Mesenchymal stem cell of the bone marrow (primary cell): Measurements from ENCODE around the genes SNX19 and JAM3.

GRCh38 chr11:130909781-130910574 is 6.3 kb downstream of the SNX19 start:
- CAGE, long polyA plus RNA, result no peak

- CAGE, long polyA plus RNA, result no peak
Observed at GRCh38 chr11:130915688-130916771, at the start of gene SNX19. Gene SNX19 (minus strand): TSS chr11:130916479.

- CAGE, long polyA plus RNA, result no peak
Observed at GRCh38 chr11:131414372-131414785, 44.0 kb downstream of the NTM start.

- CAGE, long polyA plus RNA, result no peak
Observed at GRCh38 chr11:131488229-131488795, 117.9 kb downstream of the NTM start.

- CAGE, long polyA plus RNA, result no peak
Observed at GRCh38 chr11:131910241-131910868, 539.9 kb downstream of the NTM start.

DNA sequence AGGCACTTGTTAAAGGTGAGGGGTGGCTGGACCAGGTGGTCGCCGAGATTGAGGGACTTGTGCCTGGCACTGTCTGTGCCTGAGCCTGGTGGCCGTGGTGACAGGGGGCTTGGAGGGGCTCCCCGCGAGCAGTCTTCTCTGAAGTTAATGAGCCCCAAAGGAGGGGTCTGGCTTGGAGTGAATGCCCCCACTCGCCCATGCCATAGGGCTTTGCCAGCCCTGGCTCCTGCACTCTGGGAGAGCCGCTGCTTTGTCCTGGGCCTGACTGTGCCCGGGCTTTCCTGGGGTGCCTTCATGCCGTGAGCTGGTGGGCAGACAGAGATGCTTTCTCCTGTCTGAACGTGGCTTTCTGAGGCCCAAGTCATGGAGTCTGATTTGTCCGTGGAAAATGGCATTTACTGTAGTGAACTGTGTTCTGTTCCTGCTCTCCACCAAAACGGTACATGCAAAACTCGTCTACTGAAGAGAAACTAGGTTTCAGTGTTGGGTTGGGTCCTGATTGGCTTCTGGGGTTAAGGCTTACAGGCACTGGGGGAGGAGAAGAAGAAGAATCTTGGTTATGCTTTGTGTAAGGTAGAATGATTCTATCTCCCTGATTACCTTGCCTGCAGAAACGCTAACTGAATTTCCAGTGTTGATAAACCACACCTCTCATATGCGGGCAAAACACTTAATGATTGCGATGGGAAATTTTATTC is 541.6 kb downstream of the NTM start:
- CAGE, long polyA plus RNA, result no peak

- CAGE, long polyA plus RNA, result no peak
Observed at GRCh38 chr11:132056583-132057087, 686.2 kb downstream of the NTM start.

- CAGE, long polyA plus RNA, result no peak
Observed at GRCh38 chr11:133946287-133947410, 10.1 kb downstream of the IGSF9B start.

- CAGE, long polyA plus RNA, result no peak
Observed at GRCh38 chr11:133957840-133958260, 1.1 kb upstream of the IGSF9B start.

- CAGE, long polyA plus RNA, result no peak
Observed at GRCh38 chr11:134008553-134008925, 51.8 kb upstream of the IGSF9B start.

DNA sequence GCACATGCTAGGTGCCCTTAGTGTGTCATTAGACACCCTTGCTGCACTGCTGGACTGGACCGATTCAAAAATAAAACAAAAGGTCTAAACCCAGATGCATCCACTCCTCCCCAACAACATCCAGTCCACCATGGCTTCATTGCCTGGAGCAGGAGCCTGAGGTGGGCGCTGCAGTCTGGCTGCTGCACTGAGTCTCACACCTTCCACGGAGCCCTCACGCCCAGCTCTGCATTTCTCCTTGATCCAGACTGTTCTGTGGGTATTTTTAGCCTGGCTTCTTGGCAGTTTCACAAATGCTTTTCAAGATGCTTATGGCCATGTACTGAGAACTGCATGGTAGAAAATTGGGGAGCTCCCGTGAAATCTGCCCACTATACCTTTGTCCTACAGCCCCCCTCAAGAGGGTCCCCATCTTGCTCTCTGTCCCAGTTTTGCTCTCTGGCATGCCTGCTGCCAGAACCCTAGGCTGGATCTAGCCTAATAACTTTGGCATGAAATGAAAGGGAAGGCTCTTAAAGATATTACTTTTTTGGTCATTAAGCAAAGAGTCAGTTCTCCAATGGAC is 53.3 kb upstream of the JAM3 start:
- CAGE, long polyA plus RNA, result no peak

DNA sequence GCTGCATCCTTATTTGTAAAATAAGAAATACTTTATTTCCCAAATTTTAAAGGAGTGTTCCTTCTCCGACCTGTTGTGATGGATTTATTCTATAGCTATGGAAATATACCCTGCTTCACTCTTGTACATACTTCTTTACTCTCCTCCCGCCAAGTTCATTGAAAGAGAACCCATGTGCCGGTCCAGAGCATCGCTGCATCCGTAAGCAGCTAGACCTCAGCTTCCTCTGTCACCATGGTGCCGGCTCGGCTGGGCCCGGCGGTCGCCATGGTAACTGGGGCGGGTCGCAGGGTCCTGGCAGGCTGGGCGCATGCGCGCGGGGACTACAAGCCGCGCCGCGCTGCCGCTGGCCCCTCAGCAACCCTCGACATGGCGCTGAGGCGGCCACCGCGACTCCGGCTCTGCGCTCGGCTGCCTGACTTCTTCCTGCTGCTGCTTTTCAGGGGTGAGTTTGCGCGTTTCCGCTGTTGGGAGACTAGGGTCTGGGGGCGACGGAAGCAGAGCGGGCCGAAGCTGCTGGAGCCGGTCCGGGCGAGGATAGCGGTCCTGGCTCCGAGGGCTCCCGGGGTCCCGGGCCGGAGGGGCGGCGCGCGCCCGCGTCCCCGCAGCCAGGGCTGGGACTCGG is at the start of gene JAM3:
JAM3 (plus strand) TSS at position 358 of the 625 bp plus-strand sequence.
- CAGE, long polyA plus RNA, result no peak

DNA sequence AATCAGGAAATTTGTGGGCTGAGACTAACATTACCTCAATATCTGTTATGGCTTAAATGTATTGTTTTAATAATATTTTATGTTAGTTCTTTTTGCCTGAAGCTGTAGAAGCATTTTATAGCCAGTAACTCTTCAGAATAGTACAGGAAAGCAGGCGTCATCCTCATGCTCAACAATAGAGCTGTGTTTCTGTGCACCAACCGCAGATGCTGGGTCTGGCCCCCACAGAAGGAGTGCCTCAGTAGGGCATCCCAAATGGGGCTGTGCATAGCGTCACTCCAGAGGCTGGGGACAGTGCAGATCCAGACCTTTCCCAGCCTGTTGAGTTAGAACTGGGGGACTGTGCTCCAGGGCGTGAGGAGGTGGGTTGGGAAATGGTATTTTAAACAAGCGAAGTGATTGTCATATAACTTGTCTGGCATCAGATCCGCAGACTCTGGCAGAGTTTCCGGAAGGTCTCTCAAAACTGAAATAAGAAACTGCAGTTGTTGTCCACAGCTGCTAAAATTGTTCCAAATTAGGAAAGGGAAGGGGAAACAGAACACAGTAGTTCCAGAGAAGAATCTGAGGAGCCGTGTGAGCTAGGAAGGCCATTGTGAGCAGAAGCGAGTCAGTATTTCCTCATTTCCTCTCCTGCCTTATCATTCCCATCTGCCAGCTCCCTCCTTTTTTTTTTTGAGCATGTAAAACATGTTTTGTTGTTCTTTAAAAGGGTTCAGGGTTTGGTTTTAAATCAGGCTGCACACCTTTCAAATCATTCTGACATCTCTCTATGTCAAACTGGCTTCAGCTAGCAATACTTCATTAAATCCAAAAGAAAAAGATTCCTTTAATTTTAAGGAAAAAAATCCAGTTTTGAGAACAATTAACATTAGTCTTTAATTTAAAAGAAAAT is 52.2 kb downstream of the JAM3 start:
- CAGE, long polyA plus RNA, result no peak

DNA sequence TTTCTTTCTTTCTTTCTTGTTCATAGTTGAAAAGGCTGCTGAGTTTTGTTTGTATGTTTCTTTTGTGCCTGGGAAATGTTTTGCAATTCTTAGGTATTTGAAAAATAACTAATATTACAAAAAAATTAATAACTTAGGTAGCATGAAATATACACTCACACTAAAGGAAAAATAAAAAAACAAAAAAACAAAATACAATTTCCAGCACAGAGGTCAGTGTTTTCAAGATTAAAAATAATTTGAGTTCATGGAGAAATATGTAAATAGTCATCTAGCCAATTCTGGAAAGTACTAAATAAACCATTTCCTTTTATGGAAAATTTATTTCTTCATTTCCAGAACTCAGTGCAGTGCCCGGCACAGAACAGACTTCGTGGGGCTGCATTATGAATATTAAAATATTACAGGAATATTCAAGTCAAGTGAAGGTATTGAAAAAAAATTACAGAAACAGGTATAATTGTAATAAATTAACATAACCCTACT is 45.8 kb downstream of the NCAPD3 start:
- CAGE, long polyA plus RNA, result no peak

DNA sequence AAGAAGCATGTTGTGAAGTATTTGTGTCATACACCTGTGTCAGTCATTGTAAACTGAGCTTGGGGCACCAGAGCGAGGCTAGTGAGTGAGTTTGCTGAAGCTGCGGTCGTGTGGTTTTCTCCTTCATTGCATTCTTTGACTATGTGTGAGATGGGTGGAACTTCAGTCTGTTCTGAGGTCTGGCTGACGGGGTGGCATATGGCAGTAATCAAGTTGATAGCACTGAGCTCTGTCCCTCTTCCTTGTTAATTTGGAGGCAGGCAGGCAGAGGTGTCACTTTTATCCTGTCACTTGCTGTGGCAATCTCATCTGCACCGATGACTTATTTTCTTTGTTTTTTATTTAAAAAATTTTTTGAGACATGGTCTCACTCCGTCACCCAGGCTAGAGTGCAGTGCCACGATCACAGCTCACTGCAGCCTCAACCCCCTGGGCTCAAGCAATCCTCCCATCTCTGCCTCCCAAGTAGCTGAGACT is 4.3 kb downstream of the VPS26B start:
- CAGE, long polyA plus RNA, result no peak

DNA sequence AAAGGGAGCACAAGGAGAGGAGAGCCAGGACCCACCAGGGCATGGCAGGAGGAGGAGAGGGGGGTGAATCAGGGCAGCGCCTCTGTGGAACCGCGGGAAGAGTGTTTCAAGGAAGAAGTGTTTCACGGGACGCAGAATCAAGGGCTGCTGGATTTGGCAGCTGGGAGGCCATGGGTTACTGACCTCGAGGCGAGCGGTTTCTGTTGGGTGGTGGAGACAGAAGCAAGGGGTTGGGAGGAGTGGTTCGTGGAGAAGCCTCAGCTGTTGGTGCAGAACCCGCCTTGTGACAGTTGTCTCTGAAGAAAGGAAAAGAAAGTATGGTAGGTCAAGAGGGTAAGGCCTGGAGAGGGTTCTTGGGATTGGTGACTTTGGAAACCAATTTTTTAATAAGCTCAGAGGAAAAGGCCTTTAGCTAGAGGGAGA is 13.1 kb downstream of the VPS26B start:
- CAGE, long polyA plus RNA, result no peak

DNA sequence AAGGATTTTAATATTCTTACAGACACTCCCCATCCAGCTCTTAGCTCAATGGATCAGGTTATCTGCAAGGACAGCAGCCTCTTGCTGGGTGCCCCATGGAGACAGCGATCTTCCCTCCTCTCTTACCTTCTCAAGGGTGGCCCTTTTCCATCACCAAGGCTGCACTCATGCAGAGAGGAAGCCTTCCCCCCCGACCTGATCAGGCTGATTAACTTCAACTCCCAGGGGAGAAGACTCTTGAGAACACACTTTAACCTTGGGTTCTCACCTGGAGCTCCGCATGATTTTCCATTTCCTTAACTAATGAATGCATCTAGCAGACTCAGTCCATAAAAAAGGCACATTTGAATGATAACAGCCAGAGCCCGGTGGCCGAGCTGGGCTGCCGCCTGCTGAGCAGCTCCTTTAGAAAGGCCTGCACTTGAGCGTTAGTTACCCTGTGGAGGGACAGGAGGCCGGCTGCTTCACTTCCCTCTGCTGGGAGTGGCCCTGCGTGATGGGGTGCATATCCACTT is 3.3 kb upstream of the GLB1L3 start:
- CAGE, long polyA plus RNA, result no peak

- CAGE, long polyA plus RNA, result no peak
Observed at GRCh38 chr11:134497663-134497985, 85.6 kb upstream of the B3GAT1 start.

- CAGE, long polyA plus RNA, result no peak
Observed at GRCh38 chr11:134583988-134584333, 171.9 kb upstream of the B3GAT1 start.

DNA sequence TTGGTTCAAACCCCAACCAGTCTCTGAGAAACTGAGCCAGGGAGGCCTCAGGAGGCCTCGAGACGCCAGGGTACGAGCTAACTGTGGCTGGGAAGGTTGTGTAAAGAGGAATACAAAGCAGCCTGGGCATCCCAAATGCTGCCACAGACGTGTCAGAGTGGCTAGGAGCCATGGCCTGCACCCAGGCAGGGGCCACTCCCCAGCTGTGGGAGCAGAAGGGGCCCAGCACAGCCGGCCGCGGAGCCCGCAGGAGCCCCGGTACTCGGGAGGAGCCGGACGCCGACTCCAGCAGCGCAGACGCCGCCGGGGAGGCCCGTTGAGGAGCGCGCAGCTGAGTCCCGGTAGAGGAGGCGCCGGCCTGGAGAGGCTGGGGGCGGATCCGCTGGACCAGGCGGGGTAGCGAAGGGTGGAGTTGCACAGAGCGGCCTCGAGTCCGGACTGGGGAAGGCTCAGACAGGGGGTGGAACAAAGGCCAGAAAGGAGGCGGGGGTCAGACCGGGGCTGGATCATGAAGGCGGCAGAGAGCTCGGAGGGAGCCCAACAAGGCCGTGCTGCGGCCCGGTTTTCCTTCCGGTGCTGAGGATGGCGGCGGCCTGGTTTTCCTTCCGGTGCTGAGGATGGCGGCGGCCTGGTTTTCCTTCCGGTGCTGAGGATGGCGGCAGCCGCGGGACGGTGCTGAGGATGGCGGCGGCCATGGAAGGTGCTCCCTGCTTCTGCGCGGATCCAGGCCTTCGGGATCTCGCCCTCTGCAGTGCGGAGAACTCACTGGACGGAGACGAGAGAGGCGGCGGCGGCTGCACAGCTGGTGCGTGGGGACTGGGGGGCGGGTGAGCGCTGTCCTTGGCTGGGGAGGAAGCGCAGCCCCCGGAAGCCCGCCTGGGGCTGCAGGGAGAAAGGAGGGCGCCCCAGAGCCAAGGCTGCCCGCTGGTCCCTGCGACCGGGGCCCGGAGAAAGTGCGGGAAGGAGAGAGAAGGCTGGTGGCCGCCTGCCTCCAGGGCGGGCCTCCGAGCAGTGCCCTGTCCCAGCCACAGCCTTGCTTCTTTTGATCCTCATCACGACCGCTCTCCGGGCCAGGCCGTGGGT is 350.2 kb upstream of the B3GAT1 start:
- CAGE, long polyA plus RNA, result no peak